Measurements from ENCODE around the genes P2RX1, ANKFY1, ARRB2 and ZMYND15.

GRCh38 chr17:3916281-3916966, at the start of gene P2RX1:
Gene P2RX1 (minus strand): TSS chr17:3916465.
- PRO-cap: no peak

DNA sequence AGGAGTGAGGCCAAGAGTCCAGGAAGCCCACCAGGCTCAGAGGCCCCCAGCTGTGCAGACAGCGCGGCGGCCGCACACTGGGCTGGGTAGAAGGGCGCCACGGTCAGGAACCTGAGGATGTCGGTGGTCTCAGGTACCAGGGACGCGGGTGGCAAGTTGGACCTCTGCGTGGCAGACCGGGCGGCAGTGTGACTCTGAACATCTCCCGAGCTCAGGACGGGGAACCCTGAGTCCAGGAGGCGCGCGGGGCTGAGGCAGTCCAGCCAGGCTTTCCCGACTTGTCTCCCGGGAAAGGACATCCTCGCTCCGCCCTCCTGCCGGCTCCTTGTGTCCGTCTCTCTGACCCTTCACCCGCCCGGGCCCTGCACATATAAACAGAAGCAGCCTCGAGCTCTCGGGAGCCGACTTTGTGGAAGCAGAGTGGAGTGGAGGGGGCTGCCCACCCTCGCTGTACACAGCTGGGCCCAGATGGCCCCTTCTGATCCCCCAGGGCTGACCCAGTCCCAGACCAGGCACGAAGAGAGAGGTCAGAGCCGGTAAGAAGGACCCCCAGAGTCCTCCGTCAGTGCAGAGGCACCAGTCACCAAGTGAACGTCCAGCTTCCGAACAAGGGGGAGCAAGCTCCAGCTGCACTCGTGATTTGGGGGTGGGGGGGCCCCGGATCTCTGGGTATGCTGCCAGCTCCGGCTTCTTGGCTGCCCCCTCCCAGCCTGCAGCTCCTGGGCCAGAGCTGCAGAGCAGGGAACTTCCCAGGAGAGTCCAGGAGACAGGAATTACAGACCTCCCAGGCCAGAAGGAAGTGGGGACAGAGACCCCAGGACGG, 8.4 kb upstream of the P2RX1 start:
- PRO-cap: no peak

DNA sequence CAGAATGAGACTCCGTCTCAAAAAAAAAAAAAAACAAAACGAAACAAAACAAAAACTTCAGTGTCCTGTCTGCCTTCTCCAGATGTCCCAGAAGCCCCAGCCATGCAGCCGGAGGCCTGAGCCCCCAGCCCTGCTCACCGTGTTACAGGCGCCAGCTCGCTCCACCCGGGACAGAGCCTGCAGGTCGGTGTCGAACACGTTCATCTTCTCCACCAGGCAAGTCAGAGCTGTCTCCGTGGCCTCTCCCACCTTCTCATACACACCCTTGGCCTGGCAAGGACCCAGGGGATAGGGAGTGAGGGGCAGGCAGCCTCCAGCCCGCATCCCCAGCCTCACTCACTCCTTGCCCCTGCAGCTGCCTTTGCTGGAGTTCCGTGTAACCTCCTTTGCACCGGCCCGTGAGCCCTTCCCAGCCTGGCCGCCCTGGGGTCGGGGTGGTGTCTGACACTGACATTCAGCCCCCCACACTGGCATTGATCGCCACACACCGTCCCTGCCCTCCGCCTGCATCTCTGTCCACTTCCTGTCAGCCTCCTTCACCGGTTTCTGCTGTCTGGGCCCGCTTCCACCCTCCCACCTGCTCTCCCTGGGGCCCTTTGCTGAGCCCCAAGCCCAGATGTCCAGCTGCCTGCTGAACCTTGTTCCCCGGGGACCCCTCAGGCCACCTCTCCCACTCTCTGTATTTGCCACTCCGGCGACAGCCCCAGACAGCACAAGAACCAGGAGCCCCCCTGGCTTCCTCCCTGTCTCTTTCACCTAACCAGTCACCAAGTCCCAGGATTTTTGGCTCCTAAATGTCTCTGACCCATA, 20.8 kb downstream of the ATP2A3 start:
- PRO-cap: no peak

GRCh38 chr17:3956328-3957665, 7.4 kb downstream of the ATP2A3 start:
- PRO-cap: no peak

DNA sequence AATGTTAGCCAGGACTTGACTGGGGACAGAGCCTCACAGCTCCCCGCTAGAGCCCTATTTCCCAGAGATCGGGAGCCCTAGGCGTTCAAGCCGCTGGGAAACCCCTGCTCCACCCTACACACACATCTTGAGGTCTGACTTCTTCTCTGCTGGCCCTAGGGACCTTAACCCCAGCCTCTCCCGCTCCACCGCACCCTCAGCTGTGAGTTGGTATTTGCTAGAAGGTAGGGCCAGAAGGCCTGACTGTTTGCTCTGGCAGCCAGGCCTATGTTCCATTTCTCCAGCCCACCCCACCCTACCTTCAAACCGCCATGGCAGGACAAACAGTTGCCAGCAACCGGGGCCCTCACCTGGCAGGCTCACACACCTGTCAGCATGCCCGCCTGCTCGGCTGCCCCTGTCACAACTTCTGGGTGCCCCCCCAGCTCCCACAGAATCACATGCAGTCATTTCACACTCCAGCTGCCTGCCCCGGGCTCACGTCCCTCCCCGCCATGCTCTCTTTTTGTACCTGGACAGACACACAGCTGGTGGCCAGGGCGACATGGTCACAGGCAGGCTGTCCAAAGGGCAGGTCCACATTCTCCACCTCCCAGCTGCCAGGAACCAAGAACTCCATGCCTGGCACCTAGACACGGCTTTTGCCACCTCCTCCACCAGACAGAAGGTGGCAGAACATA, 2.5 kb upstream of the ATP2A3 start:
- PRO-cap: no peak

DNA sequence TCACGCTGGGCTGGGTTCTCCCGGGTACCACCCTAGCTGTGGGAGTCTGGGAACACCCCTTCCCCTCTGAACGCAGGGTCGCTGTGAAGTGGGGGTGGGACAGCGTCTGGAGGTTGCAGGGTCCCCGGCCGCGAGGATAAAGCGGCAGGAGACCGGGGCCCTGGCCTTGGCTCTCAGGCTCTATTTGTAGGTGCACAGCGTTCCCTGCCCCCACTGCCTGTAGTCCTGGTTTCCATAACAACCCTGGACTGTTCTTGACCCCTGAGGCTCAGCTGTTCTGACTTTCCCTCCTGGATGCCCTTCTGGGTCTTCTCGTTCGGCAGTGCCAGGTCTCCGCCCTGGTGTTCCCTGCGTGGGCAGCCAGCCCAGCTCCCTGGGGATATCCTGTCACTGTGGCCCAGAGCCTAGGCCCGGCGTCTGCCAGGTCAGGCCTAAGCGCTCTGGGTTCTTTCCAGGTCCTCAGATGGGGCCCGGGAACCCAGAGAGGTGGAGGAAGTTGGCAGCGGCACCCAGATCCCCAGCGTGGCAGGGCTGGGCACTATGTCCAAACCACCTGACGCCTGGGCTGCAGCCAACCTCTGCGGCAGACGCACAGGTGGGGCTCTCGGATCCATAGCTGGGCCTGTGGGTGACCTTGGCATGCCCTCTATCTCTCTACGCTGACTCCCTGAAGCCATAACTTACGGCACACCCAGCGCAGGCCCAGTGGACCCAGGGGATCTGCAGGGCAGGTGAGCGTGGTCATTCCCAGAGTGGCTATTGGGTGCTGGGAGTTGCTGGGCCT, 12.4 kb upstream of the ATP2A3 start:
- PRO-cap: no peak

DNA sequence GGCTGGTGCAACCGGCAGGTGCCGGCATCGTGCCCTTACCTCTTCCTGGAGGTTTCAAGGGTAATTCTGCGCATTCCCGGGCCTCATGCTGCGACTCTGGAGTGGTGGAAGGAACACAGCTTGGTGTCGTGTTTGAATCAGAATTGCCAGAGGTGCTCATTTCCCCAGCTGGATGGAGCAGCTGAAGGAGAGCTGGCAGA, 16.2 kb upstream of the ATP2A3 start:
- PRO-cap: no peak

DNA sequence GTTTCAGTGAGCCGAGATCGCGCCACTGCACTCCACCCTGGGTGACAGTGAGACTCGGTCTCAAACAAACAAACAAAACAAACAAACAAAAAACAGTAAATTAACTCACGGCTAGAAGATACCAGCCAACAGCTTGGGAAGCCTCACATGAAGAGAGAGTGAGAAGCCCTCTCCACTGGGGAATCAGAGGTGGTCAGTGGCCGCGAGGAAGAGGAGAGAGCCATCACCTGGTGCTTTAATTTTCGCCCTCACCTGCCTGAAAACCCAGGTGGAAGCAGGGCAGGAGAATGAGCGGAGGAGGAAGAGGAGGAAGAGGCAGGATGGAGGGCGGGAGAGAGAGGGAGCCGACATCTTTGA, 36.6 kb upstream of the ATP2A3 start:
- PRO-cap: no peak

DNA sequence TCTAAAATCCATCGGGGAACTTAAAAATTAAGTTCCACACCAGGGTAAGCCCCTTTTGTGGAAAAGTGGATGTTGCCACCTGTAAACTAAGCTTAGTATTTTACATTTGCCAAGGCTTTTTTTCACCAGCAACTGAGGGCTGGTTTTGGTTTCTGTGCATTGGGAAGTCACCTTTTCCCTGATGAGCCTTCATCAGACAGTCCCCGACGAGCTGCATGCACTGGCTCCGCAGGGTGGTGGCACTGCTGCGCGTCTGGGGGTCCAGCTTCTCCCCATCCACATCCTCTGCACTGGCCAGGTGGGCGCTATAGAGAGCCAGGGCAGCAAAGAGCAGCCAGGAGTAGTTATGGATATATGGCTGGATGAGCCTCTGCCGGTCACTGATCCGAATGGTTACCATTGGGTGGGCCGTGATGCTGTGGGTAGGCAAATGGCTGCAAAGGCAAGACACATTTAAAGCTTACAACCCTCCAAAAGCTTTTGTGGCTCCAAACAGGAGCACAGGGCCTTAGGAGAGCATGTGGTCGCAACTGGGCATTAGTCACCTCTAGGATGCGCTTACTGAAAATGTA, 86.5 kb upstream of the ATP2A3 start:
- PRO-cap: no peak

GRCh38 chr17:4263151-4264407, at the start of gene ANKFY1:
Gene ANKFY1 (minus strand): TSS chr17:4263979.
- PRO-cap: bidirectional peak, plus-strand start at chr17:4263712, minus-strand start at chr17:4263742; bidirectional peak, plus-strand start at chr17:4264067, minus-strand start at chr17:4263956

DNA sequence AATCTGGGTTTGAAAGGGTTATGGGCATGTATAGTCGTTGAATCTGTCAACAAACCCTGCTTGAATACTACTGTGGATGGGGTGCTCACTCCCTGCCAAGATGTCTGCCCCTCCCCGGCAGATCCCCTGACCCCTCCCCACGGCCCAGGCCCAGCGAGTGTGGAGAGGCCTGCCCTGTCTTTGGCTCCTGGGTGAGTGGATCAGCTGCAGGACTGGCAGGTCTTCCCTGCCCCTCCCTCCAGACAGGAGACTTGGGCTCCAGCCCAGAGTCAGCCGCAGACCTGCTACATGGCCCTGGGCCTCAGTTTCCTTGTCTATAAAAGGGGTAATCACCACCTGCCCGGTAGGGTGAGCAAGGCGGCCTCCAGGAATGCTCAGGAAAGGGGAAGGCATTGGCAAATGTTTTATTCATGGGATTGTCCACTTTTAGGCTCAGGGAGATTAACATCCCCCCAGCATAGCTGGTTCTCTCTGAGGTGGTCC, 18.6 kb upstream of the SPNS2 start:
- PRO-cap: no peak

DNA sequence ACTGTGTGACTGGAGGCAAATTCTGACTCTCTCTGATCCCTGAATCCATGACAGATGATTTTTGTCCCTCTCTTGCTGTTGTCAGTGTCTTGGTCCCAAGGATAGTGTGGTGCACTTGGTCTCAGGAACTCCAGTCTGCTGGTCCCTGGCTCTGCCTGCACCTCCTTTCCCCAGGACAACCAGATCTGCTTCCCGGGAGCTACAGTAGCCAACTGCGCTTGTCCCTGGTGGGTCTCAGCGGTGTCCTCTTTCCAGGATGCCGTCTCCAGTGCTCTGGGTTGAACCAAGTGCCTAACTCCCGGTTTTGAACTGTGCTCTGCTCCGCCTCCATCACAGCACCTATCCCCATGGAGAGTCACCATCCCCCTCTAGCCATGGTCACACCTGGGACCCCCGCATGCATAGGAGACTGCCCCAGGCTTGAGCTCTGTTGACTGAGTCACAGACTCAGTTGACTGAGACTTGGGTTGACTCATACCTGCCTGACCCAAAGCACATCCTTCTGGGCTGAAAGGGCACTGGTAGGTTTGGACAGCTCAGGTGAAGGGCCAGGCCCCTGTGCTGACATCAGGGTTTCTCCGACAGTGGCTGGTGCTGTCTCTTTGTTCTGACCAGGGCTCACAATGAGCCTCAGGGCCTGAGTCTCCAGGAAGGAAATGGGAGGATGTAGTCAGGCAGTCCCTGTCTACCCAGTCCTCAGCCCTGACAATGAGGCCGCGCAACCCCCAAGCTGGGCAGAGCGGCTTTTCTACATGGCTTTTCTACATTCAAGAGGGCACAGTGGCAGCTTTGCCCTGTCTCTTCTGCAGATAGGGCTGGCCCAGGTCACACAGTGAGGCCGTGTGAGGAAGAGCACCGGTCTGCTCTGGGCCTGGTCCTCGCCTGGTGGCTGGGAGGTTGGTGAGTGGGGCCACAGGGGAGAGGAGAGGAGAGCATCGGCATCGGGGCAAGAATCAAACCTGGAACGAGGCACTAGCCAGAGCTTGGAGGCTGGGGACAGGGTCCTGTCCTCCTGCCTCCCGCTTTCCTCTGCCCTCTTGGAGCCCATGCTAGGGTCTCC, 6.5 kb downstream of the SPNS2 start:
- PRO-cap: no peak

DNA sequence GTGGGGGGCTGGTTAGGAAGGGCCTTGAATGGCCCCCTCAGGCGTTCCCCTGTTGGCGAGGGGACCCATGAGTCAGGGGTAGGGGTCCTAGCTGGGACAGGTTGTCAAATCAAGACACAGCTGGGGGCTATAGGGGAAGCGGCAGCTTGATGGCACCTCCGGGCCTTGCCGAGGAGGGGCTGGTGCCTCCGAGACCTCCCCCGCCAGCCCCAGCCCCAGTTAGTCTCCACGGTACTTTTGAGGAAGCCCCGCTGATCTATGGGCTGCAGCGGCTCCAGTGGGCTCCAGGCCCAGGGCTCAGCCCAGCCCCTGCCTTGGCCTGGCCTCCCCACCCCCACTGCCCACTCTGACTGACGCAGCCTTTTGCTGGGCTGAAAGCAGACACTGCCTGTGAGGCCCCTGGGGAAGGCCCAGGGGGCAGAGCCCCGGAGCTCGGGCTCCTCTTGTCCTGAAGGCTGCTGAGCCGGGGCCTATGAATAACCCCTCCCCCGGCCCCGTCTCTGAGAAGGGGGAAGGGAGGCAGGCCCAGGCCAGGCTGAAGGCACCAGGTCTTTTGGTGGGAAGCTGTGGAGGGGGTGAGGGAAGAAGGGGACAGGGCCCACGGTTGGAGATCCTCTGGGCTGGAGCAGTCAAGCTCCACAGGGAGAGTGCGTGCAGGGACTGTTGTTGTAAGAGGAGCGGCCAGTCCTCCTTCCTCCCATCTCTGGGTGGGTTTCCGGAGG, 7.6 kb upstream of the SMTNL2 start:
- PRO-cap: no peak

DNA sequence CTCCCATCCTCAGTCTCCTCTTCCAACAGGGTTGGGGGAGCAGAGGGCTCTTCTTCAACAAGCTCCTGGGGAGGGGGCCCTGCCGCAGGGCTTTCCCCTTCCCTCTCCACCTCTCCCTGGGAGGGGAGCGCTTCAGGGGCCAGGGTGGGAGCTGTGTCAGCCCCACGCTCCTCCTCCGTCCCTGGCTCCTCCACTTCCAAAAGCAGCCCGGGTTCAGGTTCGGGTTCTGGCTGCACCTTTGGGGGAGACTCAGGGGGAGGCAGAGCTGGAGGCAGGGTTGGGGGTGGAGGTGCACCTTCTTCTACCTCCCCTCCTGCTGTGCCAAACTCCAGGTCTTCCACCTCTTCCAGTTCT, 30.3 kb upstream of the ALOX15 start:
- PRO-cap: no peak

- PRO-cap: unidirectional peak, plus-strand start at chr17:4710098; bidirectional peak, plus-strand start at chr17:4710632, minus-strand start at chr17:4710576
Measured at GRCh38 chr17:4709940-4711067, at the start of gene ARRB2. Gene ARRB2 (plus strand): TSS chr17:4710632.

DNA sequence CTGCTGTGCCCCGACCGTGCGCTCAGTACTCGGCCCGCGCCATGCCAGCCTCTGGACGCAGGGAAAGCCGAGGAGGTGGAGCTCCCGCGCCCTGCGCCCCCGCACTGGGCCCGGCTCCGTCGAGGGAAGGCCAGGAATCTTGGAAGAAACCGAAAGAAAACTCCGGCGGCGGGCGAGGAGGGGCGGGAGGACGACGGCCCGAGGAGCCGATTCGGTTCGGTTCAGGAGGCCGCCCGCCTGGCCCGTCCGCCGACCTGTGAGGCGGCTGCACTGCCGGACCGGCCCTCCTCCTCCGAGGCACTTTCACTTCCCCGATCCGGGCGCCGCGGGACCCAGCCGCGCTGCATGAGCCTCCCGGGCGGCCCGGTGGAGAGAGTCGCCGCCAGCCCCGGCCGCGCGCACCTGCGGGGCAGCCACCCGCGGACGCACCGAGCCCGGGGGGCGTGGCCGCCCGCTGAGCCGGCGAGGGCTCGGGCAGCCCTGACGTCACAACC, at the start of gene ZMYND15:
Gene ZMYND15, plus strand, starts transcription at position 335 of the 494 bp plus-strand sequence.
- PRO-cap: no peak

GRCh38 chr17:4787344-4787543, 1.1 kb upstream of the VMO1 start:
- PRO-cap: no peak

DNA sequence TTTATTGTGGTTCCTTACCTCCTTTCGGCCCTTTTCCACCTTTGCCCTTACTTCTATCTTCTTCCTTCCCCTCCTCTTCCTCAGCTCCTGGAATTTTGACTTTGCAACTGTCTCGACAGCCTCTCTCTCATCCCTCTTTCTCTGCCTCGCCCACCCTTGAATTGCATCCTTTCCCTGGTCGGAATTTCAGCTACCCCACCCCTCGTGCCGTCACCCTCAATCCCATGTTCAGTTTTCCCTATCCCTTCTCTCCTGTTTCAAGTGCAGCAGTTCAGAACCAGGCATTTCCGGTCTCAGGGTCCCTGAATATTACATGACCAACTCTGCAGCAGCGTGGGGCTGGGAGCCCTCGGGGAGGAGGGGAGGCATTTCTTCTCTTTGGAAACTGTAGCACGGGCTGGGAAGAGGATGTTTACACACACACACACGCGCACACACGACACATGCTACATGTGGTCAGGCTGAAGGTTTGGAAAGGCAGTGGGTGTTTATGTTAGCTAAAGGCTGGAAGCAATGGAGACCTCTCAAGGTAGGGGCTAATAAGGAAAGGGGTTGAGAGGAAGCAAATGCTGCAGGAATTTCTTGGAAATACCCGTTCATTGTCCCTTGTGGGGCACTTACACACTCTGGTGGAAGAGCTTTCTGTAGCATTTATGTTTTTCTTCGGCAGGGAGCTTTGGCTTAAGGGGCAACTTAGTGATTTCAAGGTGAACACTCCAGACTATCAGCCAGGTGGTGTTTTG, 1.0 kb downstream of the MINK1 start:
- PRO-cap: no peak

DNA sequence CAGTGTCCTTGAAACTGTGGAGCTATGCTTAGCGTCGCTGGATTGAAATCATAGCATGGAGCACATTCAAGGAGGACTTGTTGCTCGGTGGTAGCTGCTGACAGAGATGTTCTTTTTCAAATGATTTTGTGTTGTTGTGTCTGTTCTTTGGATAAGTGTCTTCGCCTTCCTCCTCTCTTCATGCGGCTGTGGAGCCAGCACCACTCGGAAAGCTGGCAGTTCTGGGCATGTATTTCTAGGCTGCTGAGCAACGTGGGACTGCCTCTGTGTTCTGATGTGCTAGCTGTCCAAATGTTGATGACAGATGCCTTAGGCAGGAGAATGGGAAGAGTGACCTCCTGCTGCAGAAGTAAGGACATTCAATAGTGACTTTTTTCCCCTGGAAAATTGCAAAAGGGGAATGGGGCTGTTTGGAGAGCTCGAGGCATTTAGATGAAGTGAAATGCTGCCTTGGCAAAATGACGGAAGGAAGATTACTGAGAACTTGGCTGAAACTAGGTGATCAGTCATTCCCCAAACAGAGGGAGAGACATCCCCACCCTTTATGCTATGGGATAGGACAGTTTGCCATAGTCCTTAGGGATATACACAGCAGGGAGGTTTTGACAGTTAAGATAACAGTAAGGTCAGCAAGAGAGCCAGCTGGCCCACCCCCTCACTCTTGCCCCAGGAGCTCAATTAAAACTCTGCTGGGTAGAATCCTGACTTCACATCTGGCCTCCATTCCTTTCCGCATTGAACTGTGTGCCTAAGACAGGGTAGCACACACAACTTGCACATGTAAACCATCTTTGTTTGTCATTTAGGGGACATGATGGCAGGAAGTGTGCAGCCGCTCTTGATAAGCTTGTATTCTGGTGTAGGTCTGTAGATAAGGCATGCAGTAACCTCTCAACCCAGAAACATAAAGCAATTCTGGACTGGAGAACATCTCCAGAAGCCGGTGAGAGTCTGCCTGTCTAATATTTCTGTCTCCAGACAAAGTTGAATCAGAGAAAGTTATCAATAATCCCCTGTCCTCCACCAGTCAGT, 4.9 kb downstream of the MINK1 start:
- PRO-cap: no peak

GRCh38 chr17:4849903-4850703, 17.0 kb downstream of the MINK1 start:
- PRO-cap: no peak

Measured in progenitor cell of endocrine pancreas (in vitro differentiated cells).